ENCODE measurements around the genes ERP44, INVS, TMEFF1, PGAP4, OR13C3 and OR13C8.

GRCh38 chr9:98925077-98925770 is 18.5 kb upstream of the COL15A1 start:
- PRO-cap, 2 experiments: no peak in any of the 2 experiments

GRCh38 chr9:99019704-99020268 is 76.1 kb downstream of the COL15A1 start:
- PRO-cap, 2 experiments: no peak in any of the 2 experiments

DNA sequence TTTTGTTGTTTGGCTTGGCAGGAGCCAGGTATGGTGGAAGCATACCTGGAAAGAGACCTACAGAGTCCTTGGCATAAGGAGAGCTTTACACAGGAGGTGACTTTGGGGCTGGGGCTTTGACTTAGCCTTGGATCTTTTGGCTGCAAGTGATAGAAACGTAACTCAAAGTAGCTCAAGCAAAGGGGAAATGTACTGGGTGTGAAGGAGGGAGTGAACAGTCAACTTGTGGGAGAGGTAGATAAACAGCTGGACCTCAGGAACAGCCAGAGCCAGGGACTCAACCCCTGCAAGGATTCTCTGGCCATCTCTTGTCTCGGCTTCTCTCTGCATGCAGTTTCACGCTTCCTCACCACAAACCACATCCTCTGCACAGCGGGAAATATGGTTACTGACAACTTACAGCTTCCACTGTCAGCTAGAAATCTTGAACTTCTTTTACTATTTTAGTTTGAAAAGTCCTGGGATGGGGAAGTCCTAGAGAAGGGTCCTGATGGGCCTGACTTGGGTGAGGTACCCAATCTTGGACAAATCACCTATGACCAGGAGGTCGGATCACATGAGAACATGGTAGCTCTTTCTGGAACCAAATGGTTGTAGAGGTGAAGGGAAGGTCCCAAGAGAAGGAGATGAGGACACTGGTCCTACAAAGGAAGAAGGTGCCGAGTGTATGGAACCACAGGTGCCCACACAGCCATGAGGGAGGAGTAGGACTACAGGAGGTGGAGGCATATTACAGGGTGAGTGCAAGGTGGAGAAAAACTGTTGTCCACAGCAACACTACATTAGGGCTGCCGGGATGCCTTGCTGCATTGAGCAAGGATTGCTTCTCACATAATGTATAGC is 46.9 kb upstream of the TGFBR1 start:
- PRO-cap, 2 experiments: peak in 2 of 2 experiments; most common plus-strand start position 446 of the sequence (in 2)

DNA sequence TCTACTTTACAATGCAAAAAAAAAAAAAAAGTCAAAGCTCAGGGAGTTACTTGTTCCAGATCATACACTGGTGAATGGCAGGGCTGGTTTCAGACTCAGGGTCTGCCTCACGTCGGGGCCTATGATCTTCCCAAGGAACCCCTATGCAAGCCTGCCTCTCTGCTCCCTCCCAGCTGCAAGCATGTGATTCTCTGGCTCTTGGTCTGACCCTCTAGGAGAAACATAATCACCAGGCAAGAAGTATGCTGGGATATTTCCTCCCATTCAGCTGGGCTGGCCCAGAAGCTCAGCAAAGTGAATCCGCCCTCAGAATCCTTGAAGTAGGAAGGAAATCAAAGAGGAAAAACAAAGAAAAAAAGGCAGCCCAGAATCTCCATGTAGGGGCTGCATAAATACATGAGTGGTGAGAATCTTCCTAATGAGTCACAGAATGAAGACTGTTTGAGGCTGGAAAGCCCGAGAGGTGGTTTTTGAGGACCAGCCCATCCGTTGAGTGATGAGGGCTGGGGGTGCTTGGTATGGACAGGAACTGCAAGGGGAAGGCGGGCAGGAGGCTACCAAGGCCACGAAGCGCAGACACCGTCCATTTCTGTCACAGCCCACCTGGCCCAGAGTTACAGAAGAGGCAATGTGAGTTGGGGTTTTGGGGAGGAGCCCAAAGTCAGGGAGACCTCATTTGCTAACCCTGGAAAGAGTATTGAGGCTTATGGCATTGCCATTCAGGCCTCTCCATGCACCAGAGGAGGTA is 33.6 kb upstream of the TGFBR1 start:
- PRO-cap, 2 experiments: no peak in any of the 2 experiments

DNA sequence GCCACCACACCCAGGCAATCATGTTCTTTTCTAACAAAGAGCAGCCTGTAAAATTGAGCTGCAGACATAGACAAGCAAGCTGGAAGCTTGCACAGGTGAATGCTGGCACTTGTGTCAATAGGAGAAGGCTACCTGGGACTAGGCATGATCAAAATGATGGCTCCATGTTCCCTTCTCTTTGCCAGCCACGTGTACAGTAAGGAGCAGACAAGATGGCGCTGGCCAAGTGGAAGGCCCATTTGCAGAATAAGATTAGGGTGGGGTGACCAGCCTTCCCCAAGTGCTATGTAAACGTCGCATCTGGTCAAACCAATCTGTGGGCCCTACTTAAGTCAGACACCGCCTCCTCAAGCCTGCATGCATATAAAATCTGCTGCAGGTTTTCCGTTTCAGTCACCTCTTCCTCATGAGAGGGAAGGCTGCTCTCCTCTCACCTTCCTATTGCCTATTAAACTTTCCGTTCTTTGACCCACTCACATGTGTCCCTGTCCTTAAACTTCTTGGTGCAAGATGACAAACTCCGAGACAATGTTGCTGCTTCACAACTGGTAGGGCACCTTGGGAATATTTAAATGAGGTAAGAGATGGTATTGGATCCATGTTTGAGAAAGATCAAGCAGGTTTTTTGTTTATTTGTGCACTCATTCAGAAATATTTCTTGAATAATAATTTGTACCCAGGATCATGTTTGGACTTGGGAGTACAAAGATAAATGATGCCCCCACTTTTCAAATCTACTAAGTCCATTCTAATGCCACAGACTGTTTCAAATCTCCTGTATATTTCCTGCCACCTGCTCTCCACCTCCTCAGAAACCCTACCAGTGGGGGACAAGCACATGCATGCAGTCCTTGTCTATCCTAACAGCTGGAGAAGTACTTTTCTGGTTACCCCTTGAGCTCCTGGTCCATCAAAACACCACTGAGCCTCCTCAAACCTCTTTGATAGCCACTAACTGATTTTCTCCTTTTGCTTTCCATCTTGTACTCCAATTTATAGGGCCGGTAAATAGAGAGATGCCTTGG is 30.6 kb upstream of the TGFBR1 start:
- PRO-cap, 2 experiments: no peak in any of the 2 experiments

- PRO-cap, 2 experiments: peak in 1 of 2 experiments; most common plus-strand start chr9:99104078 (in 1)
These were observed 1.0 kb upstream of the TGFBR1 start for GRCh38 chr9:99103847-99104319.

DNA sequence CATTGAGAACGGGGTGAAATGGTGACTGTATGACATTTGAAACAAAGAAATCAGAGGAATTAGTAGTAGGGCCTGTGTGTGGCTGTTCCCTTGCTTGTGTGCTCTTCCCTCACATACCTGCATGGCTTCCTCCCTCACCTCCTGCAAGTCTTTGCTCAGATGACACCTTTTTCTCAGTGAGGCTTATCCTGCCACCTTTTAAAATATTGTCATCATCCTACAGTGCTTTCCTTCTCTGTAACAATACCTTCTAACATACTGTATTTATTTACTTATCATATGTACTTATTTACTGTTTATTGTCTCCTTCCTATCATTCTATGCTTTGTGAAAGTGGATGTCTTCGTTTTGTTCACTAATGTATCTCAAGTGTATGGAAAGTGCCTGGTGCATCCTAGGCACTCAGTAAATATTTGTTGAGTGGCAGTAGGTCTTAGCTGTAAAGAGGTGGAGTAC is 7.3 kb downstream of the TGFBR1 start:
- PRO-cap, 2 experiments: no peak in any of the 2 experiments

GRCh38 chr9:99360048-99360530 is 138.0 kb downstream of the SEC61B start:
- PRO-cap, 2 experiments: no peak in any of the 2 experiments

- PRO-cap, 2 experiments: no peak in any of the 2 experiments
These were observed 139.8 kb downstream of the SEC61B start for GRCh38 chr9:99361783-99362303.

- PRO-cap, 2 experiments: no peak in any of the 2 experiments
These were observed 6.2 kb downstream of the NR4A3 start for GRCh38 chr9:99827783-99828439.

DNA sequence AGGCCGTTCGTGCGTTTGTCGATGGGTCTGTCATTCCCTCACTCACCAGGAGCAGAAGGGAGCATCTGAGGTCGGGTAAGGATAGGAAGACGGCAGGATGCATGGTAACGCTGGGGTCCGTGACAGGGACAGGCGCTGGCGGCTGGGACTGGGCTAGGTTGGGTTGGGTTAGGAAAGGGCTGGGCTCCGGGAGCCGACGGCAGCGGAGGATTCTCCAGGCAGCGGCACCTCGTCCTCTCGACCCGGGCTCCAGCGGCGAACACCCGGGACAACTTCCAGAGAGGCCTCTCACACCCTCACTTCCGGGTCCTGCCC is at the start of gene ERP44:
ERP44 (minus strand) TSS at position 263 of the 315 bp plus-strand sequence.
- PRO-cap, 2 experiments: peak in 2 of 2 experiments; most common minus-strand start position 263 of the sequence (in 2)

DNA sequence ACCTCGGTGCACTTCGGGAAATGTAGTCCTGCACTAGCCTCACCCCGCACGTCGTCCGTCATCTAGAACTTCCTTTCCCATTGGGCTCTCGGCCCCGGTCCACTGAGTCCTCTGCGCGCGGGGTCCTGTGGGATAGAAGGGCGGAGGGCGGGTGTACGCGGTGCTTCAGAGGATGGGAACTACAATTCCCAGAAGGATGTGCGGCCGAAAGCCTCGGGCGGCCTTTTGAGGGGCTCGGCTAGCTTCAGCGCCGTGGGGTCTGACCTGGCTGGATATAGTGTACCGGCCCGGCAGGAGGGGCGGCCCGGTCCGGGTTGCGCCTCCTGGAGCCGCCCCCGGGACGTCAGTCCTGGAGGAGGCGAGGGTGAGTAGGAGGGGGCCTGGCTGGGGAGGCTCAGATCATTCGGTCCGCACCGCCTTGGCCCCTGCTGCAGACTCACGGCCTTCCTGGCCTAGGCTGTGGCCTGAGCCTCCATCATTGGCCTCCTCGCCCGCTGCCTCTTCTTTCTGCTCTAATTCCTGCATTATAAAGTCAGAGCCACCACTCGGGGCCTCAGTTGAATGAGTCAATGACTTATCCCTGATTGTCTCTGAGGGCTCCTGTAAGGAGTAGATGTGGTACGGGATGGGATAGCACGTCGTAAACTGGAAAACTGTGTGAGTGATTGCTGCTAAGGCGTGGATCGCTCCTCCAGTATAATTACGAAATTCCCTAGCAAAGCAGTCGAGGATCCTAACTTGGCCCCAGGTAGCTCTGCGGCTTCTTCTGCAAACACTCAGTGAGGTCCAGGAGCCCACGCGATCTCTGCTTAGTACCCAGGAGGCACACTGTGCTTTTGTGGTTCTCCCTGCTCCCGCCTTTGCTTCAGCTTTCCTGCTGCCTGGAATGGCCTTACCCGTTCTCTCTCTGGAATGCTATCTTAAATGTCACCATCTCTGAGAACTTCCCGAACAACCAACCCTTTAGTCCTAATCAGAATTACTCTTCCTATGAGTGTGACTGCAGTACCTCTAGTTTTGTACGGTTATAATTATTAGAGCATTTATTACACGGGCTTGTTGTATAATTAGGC is at the start of gene INVS:
INVS (plus strand) TSS at position 191 of the 1,073 bp plus-strand sequence.
- PRO-cap, 2 experiments: peak in 2 of 2 experiments; most common plus-strand start position 241 of the sequence (in 2); most common minus-strand start position 514 of the sequence (in 1)

DNA sequence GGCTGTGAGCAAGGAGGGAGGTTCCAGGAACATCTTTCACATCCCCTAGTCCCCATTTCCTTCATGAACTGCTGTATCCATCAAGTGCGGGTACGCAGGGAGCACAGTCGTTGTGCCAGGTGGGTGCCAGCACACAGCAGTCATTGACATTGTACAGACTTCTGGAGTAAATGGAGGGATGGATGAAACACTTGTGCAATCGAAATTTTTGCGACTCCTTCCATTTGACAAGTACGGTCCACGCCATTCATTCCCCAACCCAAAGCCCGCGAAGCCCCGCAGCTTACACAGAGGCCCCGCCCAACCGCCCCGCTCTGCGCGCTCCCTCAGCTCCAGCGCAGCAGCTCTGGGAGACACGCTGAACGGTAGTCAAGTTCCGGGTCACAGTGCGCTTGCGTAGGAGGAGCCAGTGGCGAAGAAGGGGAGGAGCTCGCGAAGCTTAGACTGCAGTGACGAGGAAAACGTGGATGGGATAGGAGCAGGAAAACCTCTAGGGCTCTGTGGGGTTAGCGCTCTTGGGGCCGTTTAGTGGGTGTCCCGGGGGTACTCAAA is 15.5 kb upstream of the MSANTD3 start:
- PRO-cap, 2 experiments: peak in 2 of 2 experiments; most common plus-strand start position 449 of the sequence (in 2); most common minus-strand start position 339 of the sequence (in 2)

GRCh38 chr9:100472628-100473225 is at the start of gene TMEFF1:
Gene TMEFF1, plus strand, starts transcription at chr9:100473149.
- PRO-cap, 2 experiments: peak in 1 of 2 experiments; most common plus-strand start chr9:100473179 (in 1)

- PRO-cap, 2 experiments: no peak in any of the 2 experiments
These were observed at the start of gene PGAP4 for GRCh38 chr9:101486960-101487539. Gene PGAP4, minus strand, starts transcription at chr9:101487173.

DNA sequence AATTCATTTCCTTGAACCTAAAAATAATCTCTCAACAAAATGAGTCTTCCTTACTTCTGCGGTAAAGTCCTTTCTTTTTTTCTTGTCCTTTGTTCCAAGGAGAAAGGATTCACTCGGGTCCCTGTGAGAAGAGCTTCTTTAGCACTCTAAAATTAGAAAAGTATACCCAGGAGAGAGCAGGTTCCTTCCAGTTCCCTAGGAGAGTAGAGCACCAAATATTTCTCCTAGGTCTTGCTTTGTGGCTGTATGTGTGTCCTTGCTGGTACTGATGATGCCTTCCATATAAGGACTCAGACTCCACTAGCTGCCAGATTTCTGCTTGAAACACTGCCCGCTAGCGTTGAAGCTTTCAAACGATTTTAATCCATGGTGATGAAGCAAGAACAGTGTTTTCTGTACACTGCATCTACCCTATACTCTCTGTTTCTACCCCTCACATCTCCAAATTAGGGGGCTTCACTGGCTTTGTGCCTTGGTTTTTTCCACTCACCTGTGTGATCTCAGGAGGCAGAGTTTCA is 2.5 kb upstream of the SMC2 start:
- PRO-cap, 2 experiments: no peak in any of the 2 experiments

DNA sequence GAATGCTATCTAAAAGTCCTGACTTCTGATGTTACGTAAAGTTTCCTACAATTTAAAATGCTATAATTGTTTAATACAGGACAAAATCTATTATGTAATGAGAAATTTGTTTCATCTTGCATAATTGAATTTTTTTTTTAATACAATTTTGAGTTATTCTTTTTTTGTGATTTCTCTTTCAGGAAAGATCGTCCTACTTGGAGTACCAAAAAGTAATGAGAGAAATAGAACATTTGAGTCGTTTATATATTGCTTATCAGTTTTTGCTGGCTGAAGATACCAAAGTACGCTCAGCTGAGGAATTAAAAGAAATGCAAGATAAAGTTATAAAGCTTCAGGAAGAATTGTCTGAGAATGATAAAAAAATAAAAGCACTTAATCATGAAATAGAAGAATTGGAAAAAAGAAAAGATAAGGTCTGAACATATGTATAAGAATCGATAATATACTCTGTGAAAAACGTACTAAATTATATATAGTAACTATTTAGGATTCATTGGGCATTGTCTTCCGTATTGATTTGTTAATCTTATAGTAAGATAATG is 7.7 kb downstream of the SMC2 start:
- PRO-cap, 2 experiments: no peak in any of the 2 experiments

DNA sequence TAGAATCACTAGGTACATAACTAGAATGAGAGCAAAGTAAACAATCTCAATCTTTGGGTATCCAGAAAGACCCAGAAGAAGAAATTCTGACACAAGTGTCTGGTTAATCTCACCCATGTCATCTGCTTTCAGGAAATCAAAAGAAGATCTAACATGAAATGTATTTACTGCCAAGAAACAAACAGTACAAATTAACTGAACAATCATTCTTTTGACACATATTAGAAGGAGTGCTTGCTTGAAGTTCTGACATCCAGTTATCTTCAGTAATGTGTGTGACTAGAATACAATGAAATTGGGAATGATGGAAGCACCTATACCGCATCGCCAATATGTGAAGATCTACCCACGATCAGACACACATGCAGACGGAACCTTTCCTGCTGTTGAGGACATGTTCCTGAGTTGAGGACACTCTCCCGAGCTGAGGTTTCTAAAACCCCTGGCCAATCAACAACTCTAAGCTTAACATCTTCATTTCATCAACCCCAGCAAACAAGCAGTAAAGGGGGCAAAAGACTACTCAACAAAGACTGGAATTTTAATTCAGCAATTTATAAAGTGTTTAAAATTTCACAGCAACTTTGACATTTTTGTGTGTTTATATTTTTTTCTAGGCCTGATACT is at the start of gene OR13C3:
OR13C3 (minus strand) TSS at position 250 of the 627 bp plus-strand sequence.
- PRO-cap, 2 experiments: no peak in any of the 2 experiments

DNA sequence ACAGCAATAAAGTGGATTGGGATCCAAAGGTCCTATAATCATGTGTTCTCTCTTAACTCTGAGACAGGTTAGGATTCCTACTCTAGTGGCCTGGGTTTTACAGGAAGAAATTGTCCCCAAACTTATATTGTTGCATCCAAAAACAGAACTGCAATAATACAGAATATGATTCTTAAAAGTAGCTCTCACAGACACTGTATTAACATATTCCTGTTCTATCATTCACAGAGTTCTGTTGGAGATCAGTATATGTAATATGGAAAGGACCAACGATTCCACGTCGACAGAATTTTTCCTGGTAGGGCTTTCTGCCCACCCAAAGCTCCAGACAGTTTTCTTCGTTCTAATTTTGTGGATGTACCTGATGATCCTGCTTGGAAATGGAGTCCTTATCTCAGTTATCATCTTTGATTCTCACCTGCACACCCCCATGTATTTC is at the start of gene OR13C8:
OR13C8 (plus strand) TSS at position 257 of the 439 bp plus-strand sequence.
- PRO-cap, 2 experiments: no peak in any of the 2 experiments

DNA sequence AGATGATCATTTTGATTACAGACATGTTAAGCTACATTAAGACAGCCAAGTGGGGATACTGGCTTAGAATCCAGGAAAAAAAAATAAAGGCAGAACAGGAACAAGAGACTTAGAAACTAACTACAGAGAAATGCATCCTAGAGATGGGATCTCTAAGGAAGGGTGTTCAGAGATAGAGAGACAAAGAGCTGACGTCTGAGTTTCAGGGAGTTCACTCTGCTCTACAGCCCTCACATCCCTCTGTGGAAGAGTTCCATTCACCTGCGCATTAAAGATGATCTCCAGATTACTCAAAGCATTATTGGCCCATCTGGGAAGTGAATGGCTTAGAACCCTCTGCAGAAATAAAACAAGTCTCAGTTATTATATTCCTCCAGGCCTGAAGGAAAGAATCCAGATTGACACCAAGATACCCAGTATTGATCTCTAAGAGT is 25.1 kb downstream of the ABCA1 start:
- PRO-cap, 2 experiments: no peak in any of the 2 experiments

Data from cytotoxic T cell (primary cell).